ENCODE measurements around a stretch of chr18.

GRCh38 chr18:58013586-58014322, 30.3 kb upstream of the NEDD4L start:
- PRO-cap = no peak

DNA sequence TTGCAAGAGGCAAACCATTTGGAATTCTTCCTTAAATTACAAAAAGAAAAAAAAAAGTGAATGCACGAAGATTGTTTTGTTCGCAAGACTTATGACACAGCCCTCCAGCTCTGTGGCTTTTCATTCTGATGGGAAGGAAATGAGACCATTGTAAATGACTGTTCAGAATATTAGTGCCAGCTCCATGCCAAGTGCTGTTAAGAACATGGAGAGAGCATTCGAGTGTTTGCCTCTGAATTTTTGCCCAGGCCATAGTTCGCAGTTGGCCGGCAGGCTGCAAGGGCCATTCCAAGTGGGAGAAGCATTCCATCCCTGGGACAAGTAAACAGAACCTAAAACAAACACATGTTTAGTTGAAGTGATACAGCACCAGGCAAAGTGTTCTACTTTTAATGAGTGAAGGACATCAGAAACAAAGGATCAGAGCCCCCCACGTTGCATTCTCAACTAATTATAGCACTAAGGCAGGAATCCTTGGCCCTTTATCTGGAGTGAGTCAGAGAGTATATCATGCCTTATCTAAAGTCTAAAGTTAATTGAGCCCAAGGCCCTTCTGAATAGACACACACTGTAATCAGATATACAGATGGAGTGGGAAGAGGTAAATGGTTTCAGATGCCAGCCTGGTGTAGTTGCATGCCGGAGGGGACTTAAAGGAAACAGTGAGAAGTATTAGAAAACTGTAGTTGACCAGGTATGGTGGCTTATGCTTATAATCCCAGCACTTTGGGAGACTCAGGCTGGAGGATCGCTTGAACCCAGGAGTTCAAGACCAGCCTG, 53.2 kb downstream of the NEDD4L start:
- PRO-cap = no peak

DNA sequence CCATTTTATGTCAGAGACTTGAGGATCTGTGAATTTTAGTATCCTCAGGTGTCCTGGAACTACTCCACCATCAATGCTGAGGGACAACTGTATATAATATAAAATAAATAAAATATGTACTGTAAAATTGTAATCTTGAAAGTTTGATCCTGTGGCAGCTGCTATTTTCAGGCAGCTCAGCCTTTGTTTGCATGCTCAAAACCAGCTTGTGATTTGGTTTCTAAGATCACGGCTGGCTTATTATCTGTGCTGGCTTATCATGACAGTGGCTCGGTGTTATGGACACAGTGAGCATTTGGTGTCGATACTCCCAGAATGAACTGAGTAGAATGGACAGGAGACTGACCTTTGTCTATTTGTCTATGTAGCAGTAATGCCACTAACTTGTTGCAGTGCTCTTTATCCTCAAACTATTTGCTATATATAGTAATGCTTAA, 58.8 kb downstream of the NEDD4L start:
- PRO-cap = no peak

DNA sequence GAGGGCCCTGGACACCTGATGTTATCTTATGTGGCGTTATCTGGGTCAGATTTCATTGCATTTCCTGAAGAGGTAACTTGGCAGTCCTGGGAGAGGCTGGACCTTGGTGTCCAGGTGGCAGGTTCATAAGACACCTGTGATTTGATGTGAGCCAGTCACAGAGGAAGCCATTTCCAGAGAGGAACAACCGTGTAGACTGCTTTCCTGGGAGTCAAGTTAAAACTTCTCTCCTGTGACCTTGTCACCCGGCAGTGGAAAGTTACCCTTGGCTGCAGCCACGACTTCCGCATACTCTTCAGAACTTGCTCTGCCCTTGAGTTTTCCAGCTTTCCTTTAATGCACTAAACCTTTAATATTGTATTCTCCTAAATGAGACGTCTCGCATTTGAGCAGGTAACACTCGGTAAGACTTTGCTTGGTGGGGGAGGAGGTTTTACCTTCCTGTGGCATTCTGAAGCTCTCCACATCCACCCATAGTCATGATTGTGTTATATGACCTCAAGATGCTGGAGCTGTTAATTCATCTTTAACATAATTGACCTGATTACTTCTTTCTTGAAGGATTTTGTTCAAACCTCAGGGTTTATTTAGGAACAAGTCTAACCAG, 105.2 kb downstream of the NEDD4L start:
- PRO-cap = no peak

GRCh38 chr18:58330531-58330996, 286.5 kb downstream of the NEDD4L start:
- PRO-cap = no peak

DNA sequence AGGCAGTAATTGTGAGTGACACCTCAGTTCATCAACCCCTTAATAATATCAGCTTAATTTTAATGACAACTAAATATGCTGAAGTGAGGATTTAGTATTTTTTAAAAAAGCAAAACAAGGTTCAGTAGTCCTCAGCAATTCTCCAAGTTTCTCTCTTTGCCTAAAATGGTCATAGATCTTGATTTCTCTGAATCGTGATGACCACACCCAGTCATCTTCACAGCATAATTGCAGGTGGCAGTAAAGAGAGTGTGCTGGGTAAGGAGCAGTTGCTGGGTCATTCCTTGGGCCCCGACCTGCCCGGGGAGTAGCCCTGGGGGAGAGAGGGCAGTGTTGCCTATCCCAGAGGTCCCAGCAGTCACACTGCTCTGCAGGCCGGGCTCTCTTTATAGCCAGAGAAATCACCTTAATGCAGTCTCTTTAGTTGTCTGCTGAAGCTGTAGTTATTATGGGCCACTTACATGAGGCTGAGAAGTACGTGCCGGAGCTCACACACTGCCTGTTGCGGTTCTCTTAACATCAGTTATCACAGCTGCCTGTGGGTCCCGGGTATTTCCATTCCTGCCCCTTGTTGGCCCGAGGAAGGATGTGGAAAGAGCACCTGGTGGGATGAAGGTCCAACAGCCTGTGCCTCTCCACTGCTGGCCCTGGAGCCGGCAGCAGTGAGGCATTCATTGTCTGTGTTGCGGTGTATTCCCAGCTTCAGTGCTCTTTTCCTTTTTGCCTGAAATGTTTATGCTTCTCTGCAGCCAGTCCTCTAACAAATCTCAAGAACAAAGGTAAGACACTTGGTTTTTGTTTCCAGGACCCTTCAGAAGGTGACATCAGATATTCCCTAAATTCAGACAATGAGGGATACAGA, 230.1 kb downstream of the ALPK2 start:
- PRO-cap = no peak

DNA sequence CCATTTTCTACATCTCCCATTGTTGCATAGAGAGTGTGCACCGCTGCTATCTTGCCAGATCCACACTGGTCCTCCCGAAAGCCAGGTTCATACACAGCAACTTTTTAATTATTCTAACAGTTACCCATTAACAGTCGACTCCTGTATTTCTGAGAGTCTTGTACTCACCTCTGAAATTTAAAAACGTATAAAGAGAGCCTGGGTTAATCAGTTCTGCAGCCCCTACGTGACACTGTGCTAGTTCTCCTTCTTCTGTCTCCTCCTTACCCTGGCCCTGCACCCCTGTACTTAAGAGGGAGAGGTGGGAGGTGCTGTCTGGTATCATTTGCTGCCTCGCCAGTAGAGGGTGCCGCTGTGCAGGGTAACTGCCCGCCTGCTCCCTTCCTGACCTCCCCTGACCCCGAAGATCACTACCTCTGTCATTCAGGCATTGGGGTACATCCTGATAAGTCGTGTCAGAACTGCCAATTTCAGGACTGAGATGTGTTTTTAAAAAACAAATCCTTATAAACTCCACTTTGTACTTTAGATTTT, 229.0 kb downstream of the ALPK2 start:
- PRO-cap = no peak

GRCh38 chr18:58413711-58414738, 214.9 kb downstream of the ALPK2 start:
- PRO-cap = no peak

- PRO-cap = no peak
These were observed 190.3 kb downstream of the ALPK2 start for GRCh38 chr18:58438663-58438955.

DNA sequence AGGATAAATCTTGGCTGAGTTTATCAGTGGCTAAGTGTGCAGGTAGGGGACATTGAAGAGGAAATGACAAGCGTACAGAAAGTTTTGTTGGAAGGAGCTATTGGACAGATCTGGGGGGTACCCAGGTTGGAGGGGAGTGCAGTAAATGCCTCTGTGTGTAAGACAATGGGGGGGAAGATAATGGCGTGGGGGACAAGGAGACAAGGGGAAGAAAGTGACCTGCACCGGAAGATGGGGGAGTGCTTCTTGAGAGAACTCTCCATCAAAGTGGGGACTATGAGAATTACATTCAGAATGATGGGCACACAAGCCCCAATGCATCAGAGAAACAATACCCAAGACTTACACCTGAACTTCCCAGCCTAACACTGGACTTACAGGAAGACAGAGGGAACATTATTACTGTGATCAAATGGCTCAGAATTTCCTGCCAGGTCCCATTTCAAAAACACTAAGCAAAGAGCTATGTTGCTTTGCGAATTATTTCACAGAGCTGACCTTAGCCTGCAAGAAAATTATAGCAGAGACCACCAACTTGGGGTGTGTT, 189.9 kb downstream of the ALPK2 start:
- PRO-cap = no peak

- PRO-cap = no peak
These were observed 181.3 kb downstream of the ALPK2 start for GRCh38 chr18:58447577-58448061.

- PRO-cap = no peak
These were observed 102.1 kb downstream of the ALPK2 start for GRCh38 chr18:58526688-58527227.

DNA sequence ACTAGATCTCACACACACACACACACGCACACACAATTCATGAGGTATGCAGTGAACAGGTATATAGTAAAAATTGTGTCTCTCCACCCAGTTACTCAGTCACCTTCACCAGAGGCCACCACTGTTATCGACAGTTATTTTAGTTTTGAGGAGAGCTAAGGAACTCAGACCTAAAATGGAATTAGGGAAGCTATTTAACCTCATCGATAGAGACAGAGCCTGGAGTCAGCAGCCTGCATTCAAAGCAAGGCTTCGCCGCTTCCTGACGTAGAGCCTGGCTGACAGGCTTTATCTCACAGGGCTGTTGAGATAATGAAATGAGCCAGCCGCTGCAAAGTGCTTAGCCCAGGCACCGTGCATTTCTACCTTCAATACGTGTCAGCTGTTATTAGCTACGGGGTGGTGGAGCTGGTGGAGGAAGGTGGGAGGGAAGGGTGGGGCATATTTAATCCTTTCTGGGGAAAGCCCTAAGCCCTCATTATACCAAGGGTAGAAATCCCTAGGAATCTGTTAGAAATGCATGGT, 72.7 kb downstream of the ALPK2 start:
- PRO-cap = no peak

GRCh38 chr18:58953412-58954057, 88.9 kb downstream of the ZNF532 start:
- PRO-cap = no peak

DNA sequence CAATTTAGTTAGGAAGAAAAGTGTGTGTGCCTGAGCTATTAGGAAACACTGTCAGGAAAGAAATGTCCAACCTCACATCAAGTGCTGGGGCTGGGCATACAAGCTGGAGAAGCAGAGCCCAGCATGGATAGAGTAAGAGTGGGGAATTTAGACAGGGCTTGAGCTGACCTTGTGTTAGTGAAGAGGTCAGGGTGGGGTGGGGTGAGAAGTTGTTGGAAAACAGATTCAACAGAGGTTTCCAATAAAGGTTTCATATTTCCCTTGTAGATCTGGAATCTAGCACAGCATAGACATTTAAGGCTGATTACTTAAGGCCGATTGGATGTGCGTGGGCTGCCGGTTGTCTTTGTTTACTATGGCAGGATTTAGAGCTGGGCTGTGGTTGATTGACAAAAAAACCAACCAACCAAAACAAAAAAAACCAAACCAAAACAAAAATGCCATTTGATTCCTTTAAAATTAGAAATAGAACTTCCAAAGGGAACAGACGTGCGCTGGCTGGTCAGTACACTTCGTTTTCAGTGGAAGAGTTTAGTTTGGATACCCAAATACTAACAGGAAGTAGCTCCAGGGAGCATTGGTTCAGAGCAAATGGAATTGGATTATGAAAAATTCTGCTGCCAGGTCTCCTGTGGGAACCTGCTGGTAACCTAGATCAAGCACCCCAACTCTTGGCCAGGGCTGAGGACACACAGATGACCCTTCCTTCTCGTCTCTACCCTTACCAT, 114.8 kb upstream of the SEC11C start:
- PRO-cap = no peak

DNA sequence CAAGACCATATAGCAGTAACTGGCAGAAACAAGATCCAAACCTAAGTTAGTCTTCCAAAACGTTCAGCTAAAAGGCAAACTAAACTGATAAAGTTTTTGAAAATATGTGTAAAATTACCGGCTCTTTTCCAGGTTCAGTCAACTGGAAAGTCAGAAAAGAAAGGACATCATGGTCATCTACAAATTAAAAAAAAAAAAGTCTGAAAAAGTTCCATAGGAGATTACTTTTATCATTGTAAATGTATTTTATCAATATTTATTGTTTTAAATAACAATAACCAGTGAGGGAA, 11.7 kb downstream of the LMAN1 start:
- PRO-cap = no peak

DNA sequence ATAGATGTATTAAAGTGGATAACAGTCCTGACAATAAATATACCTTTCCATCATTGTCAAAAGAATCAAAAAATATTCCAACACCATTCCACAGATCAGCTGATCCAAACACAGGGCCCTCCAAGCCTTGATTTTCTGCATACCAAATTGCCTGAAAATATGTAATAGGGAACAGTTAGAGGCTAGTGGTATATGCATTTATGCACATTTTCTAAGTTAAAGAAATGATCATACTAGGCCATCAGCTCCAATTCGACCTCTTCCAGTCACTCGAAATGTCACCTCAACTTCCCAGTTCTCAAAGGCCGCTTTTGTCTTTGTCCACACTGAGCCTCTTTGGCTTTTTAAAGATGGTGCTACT, 3.8 kb downstream of the LMAN1 start:
- PRO-cap = no peak

DNA sequence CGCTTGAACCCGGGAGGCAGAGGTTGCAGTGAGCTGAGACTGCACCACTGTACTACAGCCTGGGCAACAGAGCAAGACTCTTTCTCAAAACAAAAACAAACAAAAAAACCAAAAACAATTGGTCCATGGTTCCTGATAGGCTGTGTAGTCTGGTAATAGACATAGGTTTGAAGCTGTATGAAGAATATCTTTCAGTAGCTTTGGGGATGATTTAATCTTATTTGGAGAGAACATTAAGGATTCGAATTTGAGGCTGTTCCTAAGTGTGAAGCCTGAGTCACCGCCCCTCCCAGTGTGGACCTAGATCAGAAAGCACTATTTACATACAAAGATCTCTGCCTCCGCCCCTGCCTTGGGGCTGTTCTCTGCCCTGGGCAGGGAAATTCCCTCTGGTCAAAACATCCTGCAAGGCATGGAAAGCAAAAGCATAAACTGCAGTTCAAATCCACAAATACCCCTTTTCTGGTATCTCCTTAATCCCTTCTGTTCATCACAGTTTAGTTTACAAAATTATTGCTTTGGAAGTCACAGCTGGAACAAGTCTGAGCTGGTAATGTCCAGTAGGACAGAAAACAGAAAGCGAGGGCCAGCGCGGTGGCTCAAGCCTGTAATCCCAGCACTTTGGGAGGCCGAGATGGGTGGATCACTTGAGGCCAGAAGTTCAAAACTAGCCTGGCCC, 52.7 kb upstream of the PMAIP1 start:
- PRO-cap = no peak

GRCh38 chr18:61655767-61656039, 237.1 kb downstream of the RNF152 start:
- PRO-cap = no peak

- PRO-cap = no peak
These were observed 80.7 kb downstream of the RNF152 start for GRCh38 chr18:61812170-61812521.